Ileum (tissue), 1 donor: ENCODE results near the gene SLC35G4.

GRCh38 chr18:10726412-10727261, 200.8 kb downstream of the NAPG start:
- PRO-cap = no peak

- PRO-cap = no peak
Measured at GRCh38 chr18:11148138-11148532, 1.2 kb downstream of the PIEZO2 start.

DNA sequence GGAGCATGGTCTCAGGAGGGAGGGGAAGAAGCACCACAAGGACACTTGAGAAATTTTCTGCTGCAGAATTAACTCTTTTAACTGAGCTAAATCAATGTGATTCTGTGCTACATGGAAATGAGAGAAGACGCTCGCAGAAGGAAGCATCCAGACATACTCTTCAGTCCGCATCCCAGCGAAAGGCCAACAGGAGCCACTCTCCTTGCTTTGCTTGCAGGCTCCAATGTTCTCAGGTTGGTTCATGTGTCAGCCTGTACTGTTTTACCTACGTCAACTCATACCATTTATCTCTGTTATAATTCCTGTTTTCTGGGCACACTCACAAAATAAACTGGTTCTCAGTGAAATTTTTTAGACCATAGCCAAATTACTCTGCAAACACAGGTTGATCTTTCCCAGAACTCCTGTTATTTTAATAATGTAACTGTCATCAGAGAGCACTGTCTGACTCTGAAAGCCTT, 111.5 kb upstream of the PIEZO2 start:
- PRO-cap = no peak

DNA sequence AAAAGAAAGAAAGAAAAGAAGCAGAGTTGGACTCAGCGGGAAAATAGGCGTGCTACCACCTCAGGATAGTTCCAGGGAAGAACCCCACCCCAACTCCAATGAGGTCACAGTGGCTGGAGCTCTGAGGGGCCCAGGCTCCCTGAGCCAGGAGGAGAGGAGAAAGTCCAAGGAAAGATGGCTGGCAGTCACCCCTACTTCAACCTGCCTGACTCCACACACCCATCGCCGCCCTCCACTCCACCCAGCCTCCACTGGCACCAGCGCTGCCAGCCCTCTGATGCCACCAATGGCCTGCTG, at the start of gene SLC35G4:
Gene SLC35G4 (plus strand): TSS at position 175 of the 297 bp plus-strand sequence.
- PRO-cap = no peak

DNA sequence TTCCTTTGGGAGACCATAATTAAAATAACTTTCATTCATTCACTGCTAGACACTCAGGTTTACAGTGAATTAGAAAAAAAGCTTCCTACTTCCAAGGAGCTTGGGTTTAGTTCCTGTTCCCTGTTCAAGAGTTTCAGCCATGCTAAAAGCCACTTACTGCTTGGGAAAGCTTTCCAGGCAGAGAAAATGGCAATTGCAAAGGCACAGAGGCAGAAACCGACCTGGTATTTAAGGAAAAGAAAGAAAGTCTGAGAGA, 15.1 kb upstream of the GNAL start:
- PRO-cap = no peak

- PRO-cap = no peak
Measured at GRCh38 chr18:11887812-11888079, 20.4 kb downstream of the MPPE1 start.

DNA sequence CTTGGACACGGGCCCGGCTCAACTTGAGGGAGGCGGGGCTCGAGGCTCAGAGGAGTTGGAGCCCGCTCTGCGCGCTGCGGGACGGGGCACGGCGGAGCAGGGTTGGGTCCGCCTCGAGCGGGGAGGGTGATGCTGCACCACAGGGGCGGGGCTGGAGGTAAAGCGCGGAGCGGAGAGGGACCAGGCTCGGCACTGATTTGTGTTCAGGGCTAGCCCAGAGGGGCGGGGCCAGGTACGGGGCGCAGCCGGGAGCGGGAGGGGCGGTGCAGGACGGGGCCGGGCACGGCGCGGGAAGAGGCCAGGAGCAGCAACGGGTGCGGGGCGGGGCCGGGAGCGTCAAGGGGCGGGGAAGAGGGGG, 354 bp upstream of the IMPA2 start:
- PRO-cap = no peak

DNA sequence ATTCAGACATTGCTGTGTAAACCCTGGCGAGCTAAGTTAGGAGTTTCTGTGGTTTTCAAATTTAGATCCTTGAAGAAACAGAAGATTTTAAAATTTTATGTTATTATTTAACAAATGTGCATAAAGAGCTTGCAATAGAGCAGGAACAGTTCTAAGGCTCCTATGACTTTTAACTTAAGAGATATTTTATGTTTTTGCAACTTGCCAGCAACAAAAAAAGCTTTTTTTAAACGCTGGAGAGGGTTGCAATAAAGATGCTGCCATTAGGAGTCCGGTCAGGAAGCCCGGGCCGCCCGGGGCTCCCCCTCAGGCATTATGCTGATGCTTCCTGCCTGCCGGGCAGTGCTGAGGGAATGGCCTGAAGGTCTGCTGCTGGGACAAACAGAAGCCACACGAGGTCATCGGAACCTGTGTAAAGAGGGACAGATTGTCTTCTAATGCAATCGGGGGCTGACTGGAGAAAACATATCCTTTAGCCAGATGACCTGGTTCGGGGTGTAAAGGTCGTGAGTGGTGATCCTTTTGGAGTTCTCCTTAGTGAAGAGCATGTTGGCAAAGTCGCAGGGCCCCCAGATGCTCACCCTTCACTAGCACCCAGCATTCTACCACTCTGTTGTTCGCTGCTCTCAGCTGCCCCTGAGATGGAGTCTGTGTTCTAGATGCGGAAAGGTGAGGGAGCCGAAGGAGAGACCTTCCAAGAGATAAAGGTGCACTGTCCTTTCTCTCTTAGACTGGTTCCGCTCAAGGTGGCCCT, 2.3 kb downstream of the IMPA2 start:
- PRO-cap = no peak

DNA sequence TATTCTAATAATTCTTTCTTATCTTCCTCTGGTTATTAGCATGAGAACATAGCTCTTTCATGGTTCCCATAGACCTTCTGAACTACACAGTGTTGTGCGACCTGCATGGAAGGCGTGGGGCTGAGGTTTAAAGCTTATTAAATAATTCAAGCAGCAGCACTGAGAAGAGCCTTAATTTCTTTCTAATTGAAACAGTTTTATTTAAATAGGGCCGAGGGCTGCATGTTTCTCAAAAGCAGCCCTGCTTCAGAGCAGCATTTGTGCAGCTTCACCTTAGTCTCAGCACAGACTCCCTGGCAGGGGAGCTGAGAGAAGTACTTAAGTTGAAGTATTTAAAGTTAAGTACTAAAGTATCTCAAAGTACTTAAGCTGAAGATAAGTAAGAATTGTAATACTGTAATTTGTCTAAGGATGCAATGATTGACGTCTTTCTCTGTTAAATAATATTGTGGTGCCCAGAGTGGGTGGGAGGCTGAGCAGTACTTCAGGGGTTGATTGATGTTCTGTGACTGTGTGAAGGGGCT, 31.4 kb downstream of the IMPA2 start:
- PRO-cap = no peak

- PRO-cap = no peak
Measured at GRCh38 chr18:12026953-12027431, 45.7 kb downstream of the IMPA2 start.

DNA sequence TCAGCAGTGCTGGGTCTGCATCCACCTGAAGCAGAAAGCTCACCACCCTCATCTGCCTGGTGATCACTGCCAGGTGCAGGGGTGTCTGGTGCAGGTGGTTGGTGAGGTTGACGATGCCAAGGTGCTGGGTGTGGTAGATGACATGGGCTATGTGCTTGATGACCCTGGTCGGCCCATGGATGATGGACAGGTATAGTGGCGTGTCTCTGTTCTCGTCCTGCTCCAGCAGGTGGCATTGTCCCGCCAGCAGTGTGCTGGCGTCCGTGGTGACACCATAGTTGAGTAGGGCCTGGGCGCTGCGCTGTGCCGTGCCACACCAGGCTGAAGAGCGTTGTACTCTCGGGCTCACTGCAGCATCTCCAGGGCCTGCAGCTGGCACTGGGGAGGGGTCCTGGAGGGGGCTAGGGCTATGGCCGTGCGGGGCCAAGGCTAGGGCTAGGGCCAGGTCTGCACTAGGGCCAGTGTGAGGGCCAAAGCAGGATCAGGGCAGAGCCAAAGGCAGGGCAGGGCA, 903 bp upstream of the ANKRD62 start:
- PRO-cap = unidirectional peak, minus-strand start at position 372 of the sequence

GRCh38 chr18:12315379-12316555, 7.7 kb downstream of the TUBB6 start:
- PRO-cap = no peak

DNA sequence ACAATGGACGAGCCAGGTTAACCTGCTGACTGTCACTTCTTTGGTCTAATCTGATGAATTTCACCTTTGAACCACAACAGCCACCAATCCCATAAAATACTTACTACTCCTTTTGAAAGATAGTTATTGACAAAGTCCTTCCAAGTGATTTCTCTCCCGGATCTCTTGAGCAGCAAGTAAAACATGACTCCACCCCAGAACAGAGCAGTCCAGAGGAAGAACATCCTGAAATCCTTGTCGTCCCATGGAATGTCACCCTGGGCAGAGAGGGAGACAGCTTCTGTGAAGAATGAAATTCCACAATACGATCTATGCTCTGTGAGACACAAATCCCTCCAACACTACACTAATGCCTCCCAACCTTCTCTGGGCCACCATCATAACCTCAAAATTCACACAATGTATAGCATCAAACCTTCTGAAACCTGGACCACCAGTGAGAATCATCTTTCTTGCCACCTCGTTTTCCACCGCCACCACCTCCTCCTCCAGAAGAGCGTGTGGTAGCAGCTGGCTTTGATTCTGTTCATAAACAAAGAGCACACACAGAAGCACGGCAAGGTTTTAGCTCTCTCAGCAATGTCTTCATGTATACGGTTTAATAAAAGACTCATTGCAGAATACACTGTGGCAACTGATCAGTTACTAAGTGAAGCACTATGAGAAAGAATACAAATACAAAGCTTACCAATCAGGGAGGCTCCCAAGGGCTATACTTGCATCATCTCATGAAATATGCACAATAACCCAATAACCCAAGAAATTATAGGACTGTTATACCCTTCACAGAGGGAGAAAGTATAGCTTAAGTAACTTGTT, 10.0 kb downstream of the AFG3L2 start:
- PRO-cap = unidirectional peak, plus-strand start at position 204 of the sequence

DNA sequence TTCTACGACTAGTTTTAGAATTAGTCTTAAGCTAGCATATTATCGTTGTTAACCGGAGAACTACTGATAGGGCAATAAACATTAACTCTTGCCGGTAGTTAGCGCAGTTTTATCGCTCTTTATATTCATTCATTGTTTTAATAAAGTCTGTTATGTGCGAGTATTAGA, 522 bp downstream of the PSMG2 start:
- PRO-cap = no peak

- PRO-cap = no peak
Measured at GRCh38 chr18:12819239-12819740, 64.7 kb downstream of the PTPN2 start.

- PRO-cap = no peak
Measured at GRCh38 chr18:12993466-12994756, 2.7 kb downstream of the CEP192 start.

GRCh38 chr18:13001171-13001788, 10.1 kb downstream of the CEP192 start:
- PRO-cap = no peak

DNA sequence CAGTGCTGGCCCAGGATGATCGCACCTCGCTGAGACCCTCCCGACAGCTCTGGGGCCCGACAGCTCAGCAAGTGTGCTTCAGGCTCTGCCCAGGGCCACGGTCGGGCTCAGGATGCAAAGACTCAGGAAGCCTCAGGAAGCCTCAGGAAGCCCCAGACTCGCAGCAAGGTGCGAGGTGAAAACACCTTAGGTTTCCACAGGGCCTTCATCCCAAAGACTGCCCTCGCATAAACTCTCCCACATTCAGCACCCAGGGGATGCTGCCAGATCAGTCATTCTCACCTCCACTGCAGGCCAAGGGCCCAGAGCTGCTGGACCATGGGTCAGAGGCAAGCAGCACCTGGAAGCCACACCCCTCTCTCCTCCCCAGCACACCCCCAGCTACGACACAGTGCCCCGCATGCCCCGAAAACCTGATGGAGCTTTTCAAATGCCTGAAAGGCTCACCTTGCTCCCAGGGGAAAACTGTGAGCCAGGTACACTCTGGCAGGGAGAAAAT, 32.0 kb upstream of the LDLRAD4 start:
- PRO-cap = no peak

DNA sequence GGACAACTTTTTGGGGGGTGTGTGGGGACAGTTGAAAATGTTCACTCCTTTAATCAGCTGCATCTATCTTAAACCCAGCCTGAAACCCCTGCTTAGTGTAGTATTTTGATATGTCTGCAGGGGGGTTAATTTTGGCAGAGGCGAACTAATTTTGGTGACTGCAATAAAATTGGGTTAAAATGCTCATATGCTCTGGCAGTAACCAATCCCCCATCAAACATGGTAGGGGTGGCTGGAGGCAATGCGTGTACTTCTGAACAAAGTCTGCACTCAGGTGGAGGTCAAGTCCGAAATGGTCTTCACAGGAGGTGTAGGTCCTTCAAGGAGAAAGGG, 1.9 kb upstream of the LDLRAD4 start:
- PRO-cap = no peak

DNA sequence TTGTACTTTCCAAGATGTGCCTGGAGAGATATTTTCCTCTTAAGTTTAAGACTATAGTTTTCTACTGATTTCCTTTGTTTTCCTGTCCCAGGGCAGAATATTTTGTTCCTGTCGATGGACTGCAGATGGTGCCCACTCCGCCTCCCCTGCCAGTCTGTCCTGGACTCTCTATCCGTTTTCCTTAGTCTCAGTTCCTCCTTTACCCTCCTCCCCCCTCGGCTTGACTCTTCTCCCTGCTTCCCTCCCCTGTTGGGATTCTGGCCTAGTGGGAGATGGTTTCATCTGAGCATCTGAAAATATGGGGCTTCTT, 49.5 kb downstream of the LDLRAD4 start:
- PRO-cap = no peak